Neutrophil (primary cell): ENCODE results near the gene H3-4.

- PRO-cap = no peak
These were observed 23.5 kb upstream of the ARF1 start for GRCh38 chr1:228058960-228059551.

- PRO-cap = no peak
These were observed 4.8 kb downstream of the ARF1 start for GRCh38 chr1:228087145-228087816.

GRCh38 chr1:228145263-228146054 lies 4.3 kb upstream of the GJC2 start:
- PRO-cap = no peak

DNA sequence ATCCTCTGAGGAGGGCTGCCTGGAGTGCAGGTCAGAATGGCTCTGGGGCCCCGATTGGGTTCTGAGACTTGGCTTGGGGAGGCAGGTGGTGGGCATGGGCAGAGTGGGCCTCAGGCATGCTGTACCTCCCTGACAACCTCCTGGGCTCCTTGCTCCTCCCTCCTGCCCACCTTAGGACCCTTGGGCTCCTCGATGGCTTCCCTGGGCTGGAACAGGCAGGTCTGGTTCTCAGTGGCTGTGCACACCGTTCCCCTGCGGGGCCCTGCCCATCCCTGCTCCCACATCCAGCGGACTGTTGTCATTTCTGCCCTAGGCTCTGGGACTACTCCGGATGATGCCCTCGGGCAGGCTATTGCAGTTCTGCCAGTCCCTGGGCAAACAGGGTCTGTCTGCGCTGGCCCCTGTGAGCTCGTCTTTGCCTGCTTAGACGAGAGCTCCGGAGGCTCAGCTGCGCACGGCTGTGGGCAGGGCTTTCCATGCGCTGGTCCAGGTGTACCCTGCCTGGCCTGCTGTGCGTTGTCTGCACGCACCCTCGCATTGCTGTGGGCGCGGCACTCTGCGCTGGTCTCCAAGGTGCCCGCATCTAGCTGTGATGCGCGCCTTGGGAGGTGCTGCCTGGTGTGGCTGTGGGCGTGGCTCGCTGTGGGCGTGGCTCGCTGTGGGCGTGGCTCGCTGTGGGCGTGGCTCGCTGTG lies 8.0 kb downstream of the IBA57 start:
- PRO-cap = no peak

DNA sequence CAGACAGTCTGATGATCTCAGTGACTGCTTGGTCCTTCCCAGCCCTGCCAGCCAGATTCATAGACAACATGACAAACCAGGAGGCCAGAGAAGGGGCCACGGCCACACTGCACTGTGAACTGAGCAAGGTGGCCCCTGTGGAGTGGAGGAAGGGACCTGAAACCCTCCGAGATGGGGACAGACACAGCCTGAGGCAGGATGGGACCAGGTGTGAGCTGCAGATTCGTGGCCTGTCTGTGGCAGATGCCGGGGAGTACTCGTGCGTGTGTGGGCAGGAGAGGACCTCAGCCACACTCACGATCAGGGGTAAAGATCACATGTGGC lies 96.4 kb downstream of the OBSCN start:
- PRO-cap = no peak

DNA sequence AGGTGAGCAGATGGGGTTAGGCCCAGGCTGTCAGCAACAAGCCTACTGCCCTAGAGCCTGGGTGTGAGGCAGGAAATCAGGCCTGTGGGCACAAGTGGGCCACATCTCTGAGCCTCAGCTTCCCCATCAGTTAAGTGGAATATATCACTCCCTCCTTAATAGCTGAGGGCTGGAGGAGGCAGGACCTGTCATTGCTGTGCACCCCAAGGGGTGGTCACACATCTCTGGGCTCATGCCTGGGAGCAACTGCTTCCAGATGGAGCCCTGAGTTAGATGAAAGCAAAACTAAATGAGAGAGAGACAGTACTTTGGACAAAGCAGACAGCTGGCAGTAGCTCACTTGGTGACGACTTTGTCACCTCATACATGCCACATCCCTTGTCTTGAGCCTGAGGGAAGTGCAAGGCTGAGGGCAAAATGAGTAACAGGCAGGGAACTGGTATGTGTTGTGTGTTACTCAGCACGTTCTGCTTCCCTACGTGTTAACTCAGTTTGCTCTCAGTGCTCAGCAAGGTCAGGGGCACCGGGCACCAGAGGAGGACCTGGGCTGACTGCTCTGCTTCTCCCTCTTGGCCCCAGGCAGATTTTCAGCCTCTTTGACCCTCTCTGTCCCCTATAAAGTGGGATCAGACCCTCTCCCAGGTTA lies 48.3 kb downstream of the TRIM11 start:
- PRO-cap = no peak

- PRO-cap = no peak
These were observed 47.8 kb downstream of the TRIM11 start for GRCh38 chr1:228358840-228359159.

- PRO-cap = no peak
These were observed 47.3 kb downstream of the TRIM11 start for GRCh38 chr1:228359160-228359950.

- PRO-cap = no peak
These were observed 35.4 kb downstream of the TRIM11 start for GRCh38 chr1:228370903-228371970.

DNA sequence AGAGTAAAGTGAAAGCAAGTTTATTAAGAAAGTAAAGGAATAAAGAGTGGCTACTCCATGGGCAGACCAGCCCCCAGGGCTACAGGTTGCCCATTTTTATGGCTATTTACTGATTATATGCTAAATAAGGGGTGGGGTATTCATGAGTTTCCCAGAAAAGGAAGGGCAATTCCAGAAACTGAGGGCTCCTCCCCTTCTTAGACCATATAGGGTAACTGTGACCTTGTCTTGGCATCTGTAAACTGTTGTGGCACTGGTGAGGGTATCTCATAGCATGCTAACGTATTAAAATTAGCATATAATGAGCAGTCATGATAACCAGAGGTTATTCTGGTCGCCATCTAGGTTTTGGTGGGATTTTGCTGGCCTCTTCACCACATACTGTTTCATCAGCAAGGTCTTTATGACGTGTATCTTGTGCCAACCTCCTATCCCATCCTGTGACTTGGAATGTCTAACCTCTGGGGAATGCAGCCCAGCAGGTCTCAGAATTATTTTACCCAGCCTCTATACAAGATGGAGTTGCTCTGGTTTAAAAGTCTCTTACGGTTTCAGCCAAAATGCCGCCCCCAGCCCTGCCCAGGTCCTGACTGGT lies 931 bp upstream of the TRIM17 start:
- PRO-cap = no peak

GRCh38 chr1:228425123-228425687 lies at the start of gene H3-4:
H3-4 (minus strand) TSS chr1:228425360.
- PRO-cap = no peak

DNA sequence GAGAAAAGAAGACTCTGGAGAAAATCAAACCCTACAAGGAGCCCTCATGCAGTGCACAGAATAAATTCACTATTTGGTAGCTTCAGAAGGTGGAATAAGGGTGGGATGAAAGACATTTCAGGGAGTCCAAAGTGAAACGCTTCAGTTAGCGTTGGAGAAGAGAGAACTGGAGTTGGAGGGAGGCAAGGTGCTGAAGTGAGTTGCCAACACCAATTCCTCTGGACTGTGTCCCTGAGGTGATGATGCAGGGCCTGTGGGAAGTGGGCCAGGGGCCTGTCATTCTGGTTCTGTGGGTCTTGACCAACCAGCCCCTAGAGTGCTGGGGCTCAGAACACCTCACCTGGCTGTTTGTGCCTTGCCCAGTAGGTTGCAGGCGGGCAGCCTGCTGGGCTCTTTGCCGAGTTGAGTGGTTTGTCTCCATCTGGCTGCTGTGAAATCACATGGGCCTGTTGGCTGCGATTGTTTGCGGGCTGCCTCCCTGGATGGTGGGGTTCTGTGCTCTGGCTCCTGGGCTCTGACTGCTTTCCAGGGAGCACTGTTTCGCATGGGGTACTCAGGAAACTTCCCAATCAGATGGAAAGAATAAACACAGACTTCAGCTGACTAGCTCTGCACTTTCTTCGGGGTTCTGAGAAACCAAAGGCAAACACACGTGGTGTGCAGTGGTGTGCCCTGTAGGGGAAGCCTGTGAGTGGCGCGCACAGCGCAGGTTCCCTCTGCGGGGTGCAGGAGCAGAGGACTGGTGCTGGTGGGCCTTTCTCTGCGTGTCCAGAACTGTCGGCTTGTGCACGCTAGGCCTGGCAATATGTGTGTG lies 95.0 kb downstream of the RHOU start:
- PRO-cap = no peak

DNA sequence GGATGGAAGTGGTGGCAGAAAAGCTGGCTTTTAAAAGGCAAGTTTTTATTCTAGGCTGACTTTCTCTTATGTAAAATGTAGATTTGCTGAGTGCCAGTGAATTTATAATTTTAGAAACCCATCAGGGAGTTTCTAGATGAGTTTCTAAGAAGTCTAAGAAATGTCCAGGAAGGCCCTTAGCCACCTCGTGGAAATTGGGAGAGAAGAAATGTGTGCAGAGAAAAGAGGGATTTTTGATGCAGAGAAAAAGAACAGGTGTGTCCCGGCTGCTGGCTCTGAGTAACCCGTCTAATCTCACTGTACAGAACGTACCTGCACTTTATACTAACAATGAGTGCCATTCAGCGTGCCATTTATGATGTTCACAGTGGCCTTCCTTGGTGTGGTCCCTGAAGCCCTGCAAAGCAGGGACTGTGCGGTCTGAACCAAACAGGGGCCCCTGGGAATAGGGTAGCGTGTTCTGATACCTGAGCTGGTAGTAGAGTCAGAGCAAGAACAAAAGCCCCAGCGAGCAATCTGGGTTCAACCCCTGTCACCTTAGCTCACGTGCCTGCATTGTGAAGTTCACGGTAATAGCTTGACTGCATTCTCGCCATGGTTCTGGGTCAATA lies 125.5 kb downstream of the RHOU start:
- PRO-cap = no peak

GRCh38 chr1:229015645-229016138 lies 255.2 kb upstream of the RAB4A start:
- PRO-cap = no peak

DNA sequence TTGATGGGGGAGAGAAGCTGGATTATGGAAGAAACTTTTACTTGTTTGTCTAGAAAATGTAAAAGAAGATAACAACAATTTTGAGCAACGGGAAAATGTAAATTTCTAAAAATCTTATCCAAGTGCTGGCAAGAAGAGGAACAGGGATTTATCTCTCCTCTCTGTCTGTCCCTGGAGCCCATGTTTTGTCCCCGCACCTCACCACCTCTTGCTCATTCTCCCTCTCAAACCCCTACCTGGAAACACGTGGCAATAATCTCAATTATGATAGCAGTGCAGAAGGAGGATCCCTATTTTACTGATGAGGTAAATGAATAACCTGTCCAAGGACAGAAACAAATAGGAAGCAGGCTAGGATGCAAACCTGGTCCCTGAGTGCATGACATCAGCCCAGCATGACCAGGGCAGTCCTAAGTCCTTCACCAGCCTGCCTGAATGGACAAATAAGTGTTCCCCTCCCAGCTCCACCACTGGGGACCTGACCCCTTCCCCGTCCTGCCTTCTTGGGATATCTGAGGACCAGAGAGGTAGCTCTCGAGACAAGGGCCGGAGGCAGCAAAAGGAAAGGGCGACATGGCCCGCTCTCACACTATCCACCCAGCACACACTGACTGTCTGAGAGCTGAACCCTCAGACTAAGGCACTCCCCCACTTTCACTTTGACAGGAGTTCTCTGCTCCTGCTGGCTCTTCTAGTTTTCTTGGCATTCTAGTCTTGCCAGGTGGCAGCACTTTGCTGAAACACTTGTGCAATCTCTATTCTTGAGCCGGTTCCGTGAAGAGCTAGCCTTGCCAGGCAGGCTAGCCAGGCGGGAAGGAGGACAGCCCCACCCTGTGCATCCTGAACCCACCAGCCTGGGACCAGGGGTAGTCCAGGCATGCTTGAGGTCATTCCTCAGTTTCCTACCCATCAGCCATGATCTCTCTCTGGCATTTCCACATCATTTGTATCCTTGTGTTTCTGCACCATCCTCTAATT lies 251.3 kb upstream of the RAB4A start:
- PRO-cap = no peak

DNA sequence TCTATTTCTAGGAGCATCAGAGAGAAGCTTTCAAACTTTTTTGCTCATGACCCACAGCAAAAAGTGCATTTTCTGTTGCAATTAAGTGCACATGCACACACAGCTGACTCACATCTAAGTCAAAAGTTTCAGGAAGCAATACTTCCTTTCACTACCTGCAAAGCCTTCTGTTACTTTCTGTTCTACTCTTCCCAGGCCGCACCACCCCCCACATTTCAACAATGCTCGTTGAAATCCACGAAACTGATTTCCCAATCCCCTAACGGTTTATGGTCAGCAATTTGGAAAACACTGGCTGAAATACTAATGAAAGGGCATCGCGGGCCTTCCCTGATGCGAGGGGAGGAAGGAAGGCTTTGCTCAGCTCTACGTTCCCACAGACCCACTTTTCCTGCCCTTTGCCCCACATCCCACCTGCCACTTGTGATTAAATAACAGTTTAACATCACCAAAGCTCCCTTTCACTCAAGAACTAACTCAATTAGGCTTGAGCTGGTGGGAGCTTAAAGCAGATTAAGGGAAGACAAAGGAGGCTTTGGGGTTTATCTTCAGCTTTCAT lies 243.3 kb upstream of the RAB4A start:
- PRO-cap = no peak

GRCh38 chr1:229171954-229172329 lies 99.0 kb upstream of the RAB4A start:
- PRO-cap = no peak

DNA sequence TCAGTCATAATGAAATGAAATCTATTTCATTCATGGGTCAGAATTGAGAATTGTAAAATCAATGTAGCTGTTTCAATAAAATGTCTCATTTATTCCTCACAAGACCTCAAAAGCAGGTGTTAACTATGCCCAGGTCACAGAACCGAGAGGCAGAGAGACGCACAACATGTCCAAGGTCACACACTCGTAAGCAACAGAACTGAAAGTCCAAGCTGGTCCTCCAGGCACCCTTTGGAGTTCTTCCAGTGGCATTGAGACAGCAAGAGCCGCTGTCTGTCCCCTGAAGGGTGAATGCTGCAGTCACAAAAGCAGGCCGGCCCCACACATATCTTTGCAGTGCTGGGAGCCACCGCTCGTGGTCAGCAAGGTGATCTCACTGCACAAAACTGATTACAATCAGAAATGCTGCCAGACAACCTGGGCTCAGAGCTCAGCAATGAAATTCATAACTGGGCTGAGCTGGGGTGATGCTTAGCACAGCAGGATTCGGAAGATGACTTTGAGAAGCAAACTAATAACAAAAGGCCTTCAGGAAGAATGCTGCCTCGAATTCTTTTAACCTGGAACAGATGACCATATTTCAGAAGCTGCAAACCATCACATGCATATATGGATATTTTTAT lies 47.4 kb upstream of the RAB4A start:
- PRO-cap = no peak

- PRO-cap = no peak
These were observed 41.9 kb upstream of the RAB4A start for GRCh38 chr1:229229016-229229420.

- PRO-cap = no peak
These were observed 1.5 kb downstream of the RAB4A start for GRCh38 chr1:229272118-229273047.